HEK293 (cell line): ENCODE data around the gene TLR1.

- PRO-cap: no peak
- RRBS, 2 experiments: no CpG with 5 or more reads among the region's 2 CpGs
Observed at GRCh38 chr4:37780648-37781109, 45.8 kb upstream of the PGM2 start.

DNA sequence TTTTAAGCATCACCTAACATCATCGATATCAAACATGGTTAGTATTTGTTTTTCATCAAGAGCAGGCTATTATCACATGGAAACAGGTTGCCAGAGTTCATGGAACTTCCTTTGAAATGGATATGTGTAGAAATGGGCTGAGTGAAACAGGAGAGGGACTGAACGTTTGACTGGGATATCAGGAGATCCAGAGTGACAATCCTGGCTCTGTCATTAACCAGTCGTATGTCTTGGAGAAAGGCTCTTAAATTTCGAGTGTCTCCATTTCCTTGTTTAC is 4.2 kb upstream of the PGM2 start:
- PRO-cap: no peak
- RRBS, 2 experiments: no CpG with 5 or more reads among the region's 4 CpGs

GRCh38 chr4:37978187-37978564 is 18.0 kb downstream of the PTTG2 start:
- PRO-cap: no peak
- RRBS, 2 experiments: no CpG with 5 or more reads among the region's 9 CpGs

GRCh38 chr4:37988466-37989130 is 28.4 kb downstream of the PTTG2 start:
- PRO-cap: no peak
- RRBS, 2 experiments: no CpG with 5 or more reads among the region's 8 CpGs

DNA sequence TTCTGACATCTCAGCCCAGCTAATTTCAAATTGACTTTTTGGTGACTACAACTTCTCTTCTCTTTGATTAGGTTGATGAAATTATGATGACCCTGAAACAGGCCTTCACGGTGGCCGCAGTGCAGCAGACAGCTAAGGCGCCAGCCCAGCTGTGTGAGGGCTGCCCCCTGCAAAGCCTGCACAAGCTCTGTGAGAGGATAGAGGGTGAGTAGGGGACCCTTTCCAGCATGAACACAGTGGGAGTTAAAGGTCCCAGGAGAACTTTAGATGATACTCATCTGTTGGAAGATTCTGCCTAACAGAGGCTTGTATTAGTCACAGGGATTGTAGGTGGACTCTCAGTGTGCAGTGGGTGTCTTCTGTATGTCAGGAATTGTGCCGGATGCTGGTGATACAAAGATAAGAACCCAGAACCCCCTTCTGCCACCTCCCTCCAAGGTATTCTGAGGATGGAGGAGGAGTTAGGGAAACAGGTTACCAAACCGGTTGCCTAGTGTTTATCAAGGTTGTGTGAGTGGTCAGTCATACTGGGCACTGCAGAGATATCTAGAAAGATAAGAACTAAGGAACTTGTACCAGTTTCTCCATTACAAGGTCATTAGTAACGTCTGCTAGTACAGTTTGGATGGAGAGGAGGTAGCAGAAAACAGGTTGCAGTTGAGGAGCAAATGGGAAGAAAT is 61.5 kb downstream of the PTTG2 start:
- PRO-cap: no peak
- RRBS, 2 experiments: 84% methylated on average over 2 of the region's 6 CpGs; no CpG with 5 or more reads in 1 of the 2 experiments

DNA sequence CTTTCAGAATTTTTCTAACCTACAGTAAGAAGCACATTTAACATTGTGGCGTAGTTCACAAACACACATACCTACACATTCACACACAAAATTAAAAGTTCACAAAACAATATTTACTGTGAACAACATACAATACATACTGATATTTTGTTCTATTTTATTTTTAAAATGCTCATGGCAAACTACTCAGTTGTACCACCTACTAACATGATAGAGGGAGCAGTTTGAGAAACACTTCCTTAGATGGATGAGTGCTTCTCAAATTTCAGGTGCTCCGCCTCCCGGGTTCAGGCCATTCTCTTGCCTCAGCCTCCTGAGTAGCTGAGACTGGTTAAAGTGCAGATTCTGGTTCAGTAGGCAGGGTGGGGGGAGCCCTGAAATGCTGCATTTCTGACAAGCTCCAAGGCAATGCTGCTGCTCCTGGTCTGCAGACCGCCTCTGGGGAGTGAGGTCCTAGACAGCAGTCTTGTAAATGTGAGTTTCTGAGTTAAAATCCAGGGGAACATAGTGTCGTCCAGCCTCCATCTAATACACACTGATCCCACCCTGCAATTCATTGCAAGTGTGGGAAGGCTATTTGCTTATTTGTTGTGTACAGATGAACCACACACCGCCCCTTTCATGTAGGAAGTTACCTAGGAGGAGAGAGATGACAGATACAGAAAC is 86.9 kb downstream of the PTTG2 start:
- PRO-cap: no peak
- RRBS, 2 experiments: no CpG with 5 or more reads among the region's 6 CpGs

DNA sequence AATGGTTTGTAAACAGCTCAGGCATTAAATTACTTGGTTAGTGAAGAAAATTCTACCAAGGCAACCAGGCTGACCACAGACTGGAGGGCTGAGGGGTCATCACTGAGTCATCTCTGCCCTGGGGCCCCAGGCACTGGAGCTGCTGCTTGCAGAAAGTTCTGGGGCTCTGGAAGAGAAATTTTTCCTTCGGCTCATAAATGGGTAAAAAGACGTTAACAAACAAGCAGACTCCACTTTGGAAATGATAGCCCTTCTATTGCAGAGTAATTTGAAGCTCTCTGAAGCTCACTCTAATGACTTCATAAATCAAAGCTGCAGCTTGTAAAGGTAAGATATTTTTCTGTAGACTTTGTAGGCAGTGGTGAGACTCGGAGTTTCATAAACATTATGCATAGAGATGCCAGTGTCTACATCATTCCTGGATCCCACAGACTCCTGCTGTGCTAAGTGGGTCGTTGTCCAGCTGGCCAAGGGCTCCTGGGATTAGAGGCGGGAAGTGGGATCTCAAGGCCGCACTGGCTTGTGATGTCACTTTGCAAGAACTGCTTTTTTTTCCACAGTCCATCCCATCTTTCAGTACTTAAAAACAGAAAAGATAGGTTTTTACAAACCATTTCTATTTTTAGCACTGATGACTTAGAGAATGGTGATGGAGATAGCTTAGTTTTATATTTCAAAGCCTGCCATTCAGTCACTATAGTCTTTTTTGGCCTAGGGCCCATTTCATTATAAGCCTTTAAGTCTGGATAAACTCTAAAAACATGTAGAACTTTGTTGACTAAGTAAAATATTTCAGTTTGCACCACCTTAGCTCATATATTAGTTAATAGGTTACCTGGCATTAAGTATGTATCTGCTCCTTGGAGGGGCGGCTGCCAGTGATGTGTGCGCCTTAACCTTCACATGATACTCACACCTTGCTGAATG is 159.8 kb downstream of the PTTG2 start:
- PRO-cap: no peak
- RRBS, 2 experiments: no CpG with 5 or more reads among the region's 8 CpGs

DNA sequence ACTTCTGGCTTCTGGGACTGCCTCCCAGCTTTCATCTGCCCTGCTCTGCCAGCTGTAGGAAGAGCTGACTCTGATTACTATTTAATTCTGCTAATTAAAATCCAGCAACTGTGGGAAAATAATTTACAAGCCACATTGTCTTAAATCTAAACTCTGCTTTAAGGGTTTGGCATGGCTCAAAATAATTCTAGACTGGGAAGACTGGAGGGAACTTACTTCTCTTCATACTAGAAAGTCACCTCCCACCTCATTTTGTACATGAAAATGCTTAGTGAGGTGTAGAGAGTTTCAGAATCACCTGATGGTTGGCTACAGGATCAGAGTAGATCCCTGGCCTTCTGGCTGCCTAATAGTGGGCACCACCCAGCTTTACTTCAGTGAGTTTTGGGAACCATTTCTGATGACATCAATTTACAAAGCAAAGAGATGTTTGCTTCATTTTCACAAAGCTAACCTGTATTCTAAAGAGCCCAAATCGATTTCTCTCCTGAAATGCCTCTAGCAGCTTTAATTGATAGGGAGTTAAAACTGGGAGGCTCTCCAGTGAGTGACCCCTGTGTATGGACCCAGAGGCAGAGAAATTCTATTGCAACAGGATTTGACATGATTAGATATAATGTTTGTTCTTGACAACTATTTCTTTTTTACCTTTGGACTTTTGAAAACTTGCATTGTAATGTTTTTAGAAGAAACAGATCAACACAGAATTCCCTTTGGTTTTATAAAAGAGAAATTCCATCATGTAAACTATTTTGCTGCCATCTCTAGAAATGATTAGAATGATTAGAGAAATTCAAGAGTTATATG is 180.5 kb downstream of the PTTG2 start:
- PRO-cap: no peak
- RRBS, 2 experiments: no CpG with 5 or more reads among the region's 1 CpG

GRCh38 chr4:38157315-38157935 is 197.2 kb downstream of the PTTG2 start:
- PRO-cap: no peak
- RRBS, 2 experiments: no CpG with 5 or more reads among the region's 4 CpGs

- PRO-cap: no peak
- RRBS, 2 experiments: no CpG with 5 or more reads among the region's 10 CpGs
Observed at GRCh38 chr4:38176842-38177557, 216.8 kb downstream of the PTTG2 start.

- PRO-cap: no peak
- RRBS, 2 experiments: no CpG with 5 or more reads among the region's 6 CpGs
Observed at GRCh38 chr4:38179833-38180496, 219.8 kb downstream of the PTTG2 start.

DNA sequence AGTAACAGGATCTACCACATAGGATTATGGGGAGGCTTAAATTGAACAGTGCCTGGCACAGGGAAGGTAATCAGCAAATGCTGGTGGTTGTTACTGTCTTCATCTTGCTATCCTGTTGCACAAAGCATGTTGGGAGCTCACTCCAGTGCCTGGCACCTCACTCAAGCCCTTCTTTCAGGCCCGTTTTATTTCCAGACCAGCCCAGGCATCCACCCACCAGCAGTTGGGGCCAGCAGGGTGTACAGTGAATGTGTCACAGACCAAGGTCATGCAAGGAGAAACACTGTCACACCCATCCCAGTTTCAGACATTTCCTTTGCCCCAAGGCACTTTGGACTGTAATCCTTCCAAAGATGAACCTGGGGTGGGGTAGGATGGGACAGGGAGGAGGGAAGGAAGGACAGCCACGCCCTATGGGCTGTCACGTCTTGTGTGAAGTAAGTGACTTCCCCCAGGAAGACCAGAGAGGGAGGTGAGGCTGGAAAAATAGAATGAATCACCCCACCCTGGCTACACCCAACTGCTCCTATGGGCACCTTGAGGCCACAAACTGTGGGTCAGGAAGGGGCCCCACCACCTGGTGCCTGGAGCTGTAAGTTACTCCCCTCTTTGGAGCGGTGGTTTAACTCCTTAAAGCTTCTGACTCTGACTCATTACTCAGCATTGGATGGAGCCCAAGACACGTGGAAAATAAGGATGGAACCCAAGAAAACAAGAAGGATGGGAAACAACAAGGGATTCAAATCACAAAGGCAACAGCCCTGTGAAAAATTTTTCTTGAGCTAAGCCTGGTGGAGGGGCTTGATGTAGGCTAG is 350.0 kb upstream of the KLF3 start:
- PRO-cap: no peak
- RRBS, 2 experiments: no CpG with 5 or more reads among the region's 5 CpGs

- PRO-cap: no peak
- RRBS, 2 experiments: no CpG with 5 or more reads among the region's 12 CpGs
Observed at GRCh38 chr4:38319612-38320272, 344.3 kb upstream of the KLF3 start.

DNA sequence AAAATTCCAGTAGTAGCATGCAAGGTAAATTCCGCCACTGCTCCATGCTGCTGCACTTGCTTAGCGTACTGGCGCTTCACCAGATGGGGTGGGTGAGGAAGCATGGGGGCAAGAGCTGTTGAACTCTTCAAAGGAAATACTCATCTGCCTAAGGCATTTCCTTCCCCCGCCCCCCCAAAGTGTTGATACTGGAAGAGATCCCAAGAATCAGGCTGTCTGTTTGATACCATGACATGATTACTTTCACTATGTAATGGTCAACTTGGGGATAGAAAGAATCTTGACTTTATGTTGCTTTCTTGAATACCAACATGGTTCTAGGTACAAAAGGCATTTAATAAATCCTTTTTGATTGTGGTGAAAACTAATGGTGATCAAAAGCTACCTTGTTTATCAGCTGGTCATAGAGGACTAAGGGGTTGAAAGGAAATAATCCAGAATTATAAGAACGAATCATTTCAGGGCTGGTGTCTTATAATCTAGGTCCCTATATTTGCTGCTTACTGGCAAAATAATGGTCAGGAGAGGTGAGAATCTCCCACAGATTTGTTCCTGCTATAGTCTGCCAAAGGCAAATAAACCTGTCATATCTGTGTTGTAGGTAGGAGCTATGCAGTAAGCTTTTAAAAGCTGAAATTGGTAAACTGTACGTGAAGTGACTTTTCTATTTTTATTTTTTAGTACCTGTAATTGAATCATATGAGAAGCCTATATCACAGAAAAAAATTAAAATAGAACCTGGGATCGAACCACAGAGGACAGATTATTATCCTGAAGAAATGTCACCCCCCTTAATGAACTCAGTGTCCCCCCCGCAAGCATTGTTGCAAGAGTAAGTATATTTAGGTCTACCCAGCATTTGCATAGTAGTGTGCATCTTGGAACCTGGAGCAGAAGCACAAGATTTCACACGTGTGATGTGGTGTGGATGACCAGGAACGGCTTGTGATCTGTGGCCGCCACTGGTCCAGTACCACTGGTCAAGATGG is 25.3 kb downstream of the KLF3 start:
- PRO-cap: no peak
- RRBS, 2 experiments: no CpG with 5 or more reads among the region's 11 CpGs

DNA sequence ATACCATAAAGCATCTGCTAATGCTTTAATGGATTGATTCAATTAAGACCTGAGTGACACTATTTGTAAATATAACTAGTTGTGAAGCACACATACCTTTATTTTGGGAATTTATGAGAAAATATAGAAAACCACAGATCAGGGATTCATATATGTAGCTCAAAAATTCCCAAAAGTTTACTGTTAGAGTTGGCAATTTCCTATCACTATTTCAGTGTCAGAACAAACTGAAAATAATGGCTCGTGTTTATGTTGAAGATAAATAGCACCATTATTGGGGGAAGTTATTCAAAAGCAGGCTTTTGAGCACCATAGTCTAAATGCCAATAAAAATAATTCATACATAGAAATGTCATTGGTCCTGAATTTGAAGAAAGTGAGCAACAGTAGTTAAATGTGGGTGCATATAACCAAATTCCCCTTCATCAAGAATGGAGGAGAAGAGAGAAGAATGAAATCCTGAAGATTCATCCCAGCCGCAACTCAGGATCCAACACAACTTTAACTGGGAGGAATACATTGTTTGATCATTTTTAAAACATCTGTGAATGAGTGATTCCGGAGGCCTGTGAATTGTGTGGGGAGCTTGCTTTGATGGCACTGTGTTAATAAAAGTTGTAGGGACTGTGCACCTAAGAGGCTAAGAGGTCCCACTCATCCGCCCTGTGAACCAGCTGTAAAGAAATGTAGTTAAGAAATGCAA is 34.6 kb downstream of the KLF3 start:
- PRO-cap: no peak
- RRBS, 2 experiments: no CpG with 5 or more reads among the region's 4 CpGs

GRCh38 chr4:38804114-38804694 is 387 bp downstream of the TLR1 start:
- PRO-cap: no peak
- RRBS, 2 experiments: no CpG with 5 or more reads among the region's 5 CpGs

DNA sequence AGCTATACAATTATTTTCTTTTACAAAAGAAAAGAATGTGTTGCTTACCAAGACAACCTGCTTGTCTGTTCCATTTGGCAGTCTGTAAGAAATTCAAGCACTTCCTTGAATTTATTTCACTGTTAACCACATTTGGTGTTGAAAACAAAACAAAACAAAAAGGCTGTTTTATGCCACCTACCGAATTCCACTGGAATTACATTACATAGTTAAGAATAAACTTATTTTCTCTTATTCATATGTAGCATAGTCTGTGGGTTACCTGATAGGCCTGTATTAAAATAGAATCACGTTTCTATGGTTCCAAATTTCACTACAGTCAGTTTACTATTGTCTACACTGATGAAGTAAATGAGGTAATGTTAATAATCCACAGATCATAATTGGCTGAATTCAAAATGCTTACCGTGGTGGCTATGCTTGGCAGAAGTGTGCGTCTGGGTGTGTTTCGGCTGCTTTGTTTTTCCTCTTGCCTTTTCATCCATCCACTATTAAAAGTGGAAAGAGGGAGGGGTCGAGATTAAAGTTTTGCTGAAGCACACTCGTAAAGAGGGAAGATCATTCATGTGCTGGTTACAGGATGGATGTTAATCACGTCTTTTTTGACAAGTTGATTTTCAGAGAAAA is at the start of gene TLR1:
TLR1 (minus strand) TSS at position 86 of the 627 bp plus-strand sequence.
- PRO-cap: no peak
- RRBS, 2 experiments: no CpG with 5 or more reads among the region's 8 CpGs

GRCh38 chr4:38949524-38949935 is 81.9 kb downstream of the FAM114A1 start:
- PRO-cap: no peak
- RRBS, 2 experiments: no CpG with 5 or more reads among the region's 4 CpGs

- PRO-cap: no peak
- RRBS, 2 experiments: no CpG with 5 or more reads among the region's 5 CpGs
Observed at GRCh38 chr4:38967043-38967817, 65.0 kb downstream of the TMEM156 start.

- PRO-cap: no peak
- RRBS, 2 experiments: no CpG with 5 or more reads among the region's 5 CpGs
Observed at GRCh38 chr4:39103047-39103663, 41.1 kb downstream of the KLHL5 start.